ENCODE data around the genes RLBP1, FANCI and IDH2.

- PRO-cap, result no peak
Observed at GRCh38 chr15:89155612-89156134, 65.7 kb downstream of the RLBP1 start.

DNA sequence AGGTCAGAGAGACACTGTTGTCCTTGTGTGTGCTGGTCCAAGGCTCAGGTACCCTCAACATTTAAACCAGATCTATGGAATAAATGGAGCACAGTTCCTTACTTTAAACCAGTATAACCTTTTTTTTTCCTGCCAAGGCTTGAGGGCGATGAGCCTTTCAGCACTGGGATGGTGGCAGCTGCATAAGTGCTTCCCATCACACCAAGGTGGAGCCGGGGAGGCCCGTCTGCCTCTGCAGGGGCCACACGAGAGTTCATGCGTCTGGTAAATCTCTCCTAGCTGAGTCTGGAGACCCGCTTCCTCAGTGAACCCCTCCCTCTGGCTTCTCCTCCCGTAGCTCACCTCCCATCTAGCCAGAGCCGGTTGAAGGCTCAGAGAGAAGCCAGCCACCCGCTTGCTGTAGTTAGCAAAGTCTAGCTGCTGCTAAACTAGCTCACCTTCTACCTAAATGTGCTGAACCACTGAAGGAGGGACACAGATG lies 43.1 kb downstream of the RLBP1 start:
- PRO-cap, result no peak

GRCh38 chr15:89221281-89222050 lies at the start of gene RLBP1:
Gene RLBP1, minus strand, starts transcription at chr15:89221579.
- PRO-cap, result no peak

DNA sequence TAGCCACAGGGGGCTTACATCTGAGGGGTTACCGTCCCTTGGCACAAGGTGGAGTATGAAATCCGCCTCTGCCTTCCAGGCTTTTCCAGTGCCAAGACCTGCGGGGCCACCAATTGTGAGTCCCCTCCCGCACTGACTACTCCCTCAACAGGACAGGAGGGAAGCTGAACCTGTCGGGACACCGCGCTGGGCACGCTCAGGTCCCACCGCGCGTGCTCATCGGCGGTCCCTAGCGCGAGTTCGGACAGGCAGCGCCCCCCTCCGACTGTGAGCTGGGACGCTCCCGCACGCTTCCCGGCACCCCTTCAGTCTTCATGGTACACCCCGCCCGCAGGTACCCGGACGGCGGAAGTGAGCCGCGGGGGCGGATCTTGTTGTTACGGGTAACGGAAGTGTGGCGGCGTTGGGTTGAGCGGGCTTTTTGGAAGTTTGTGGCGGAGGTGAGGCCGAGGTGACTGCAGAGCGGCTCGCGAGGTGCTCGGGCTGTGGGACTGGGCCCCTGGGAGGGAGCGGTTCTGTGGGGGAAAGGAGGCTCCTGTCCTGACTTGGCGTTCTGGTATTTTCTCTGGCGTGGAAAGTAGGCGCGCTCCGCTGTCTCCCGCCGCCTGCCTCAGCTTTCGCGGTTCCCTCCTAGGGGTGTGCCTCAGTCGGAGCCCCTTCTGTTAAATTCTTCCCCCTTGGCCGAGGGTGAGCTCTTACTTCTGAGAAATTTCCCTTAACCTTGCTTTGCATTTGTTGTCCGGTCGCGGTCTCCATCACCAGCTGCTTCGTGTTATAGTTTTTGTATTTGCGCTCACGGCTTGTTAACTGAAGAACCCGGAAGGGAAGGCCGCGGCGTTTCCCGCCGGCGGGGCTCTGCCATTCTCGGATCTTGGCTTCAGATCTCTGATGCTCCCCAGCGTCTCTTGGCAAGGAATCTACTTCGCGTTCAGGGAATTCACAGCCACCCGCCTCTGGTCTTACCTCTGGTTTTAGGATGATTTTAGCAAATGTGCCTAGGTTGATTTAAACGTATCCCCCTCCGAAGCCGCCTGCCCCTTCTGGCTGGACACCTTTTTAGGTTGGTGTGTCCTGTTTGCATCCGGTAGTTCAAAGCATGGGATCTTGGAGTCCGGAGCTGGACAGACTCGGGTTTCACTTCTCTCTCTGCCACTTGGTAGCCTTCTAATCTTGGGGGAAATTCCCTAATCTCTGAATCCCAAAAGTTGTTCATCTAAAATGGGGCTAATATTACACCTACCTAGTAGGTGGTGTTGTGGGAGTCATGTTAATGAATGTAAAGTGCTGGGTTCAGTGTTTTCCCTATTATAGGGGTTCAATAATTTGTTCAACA lies at the start of gene FANCI:
Gene FANCI (plus strand): TSS at position 386 of the 1,333 bp plus-strand sequence.
- PRO-cap, result bidirectional peak, plus-strand start at position 386 of the sequence, minus-strand start at position 242 of the sequence

- PRO-cap, result no peak
Observed at GRCh38 chr15:89587704-89588333, 12.6 kb downstream of the TICRR start.

DNA sequence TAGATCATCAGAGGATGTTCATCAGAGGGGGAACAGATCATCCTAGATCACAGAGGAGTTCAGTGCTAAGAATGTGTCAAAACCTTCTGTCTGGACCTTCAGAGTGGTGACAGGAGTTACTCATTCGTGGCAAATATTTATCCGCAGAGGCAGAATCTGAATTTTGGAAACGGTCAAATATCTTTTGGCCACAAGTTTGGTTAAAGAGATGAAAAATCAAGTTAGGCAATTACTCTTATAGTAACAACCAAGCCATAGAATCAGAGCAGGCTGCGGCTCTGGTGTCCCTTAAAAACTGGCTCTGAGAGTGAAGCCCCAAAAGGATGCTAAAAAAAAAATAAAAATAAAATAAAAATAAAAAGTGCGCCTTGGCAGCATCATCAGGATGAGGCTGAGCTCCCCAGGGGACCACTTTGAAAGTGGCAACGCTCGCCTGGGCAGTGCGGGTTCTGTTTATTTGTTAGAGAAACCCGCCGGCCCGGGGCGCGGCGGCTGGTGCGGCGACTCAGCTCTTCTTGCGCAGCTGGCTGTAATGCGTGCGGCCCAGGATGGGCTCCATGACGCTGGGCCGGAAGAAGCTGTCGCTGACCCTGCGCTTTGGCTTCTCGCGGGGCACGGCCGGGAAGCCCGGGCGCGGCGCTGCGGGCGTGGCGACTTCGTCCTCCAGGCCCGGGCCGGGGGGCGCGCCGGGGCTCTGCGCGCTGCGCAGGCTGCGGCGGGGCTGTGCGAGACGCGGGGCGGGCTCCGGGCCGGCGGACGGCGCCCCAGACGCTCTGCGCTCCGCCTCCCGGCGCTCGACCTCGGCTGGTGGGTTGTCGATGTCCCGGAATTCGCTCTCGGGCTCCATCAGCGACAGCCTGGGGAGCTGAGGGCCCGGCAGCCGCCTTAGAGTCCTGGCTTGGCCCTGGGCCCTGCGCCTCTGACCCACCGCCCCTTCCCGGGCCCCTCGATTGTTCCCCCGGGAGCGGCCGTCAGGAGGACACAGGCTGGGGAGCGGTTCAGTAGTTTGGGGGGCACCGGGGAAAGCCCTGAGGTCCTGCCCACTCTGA lies 10.1 kb upstream of the KIF7 start:
- PRO-cap, result bidirectional peak, plus-strand start at position 728 of the sequence, minus-strand start at position 517 of the sequence

GRCh38 chr15:89801096-89801369 lies 13.6 kb downstream of the ANPEP start:
- PRO-cap, result no peak

DNA sequence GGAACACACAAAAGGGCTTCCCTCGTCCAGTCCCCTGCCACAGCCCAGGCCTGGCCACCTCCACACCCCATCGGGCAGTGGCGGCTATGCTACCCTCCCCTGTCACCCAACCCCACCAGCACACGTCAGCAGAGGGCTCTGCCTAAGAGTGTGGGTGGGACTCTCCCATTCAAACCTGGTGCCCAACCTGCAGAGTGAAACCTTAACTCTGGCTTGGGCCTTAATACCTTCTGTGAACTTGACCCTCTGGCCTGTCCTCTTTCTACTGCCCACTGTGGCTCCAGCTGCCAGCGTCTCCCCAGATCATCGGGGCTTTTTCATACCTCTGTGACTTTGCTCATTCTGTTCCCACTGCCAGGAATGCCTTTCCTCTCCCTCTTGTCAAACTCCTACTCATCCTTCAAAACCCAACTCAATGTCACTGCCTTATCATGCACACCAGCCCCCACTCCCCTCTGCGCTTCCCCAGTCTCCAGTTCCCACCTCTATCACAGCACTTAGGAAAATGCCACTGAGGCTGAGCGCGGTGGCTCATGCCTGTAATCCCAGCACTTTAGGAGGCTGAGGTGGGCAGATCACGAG lies 5.0 kb downstream of the ANPEP start:
- PRO-cap, result unidirectional peak, minus-strand start at position 79 of the sequence

DNA sequence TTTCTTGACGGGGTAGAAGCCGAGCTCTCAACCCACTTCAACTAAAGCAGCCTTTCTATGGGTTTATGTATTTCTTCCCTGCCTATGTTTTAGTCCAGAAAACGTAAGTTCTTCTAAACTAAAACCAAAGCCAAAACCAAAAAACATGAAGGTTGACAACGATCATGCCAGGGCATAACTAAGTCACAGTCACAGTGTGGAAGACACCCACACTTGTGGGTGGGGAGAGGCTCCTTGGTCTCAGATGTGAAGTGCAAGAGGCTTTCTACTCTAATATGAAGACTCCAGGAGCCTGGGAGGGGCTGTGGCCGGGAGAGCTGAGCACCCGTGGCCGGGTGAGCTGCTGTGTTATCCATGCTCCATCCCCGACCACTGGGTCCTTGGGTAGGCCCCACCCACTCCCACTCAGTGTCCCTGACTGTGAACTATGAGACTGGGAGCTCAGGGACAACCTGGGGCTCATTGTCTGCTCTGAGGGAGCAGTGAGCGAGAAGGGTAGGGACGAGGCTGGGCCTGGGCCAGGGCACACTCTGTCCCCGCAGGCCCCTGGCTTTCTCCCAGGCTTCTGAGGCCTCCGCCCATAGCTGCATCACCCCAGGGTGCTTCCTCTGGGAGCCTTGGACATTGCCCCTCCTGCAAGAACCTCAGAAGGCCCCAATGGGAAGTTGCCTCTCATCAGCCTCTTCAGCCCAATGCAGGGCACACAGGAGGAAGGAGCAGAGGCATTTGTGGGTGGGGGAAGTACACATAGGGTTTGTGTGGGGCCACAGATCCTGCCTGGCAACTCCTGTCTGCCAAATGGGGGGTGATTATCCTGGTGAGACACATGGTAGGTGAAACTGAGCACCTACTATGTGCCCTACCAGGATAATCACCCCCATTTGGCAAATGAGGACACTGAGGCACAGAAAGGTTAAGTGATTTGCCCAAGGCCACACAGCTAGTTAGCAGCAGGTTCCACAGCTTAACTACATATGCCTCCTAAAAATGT lies 2.5 kb downstream of the ANPEP start:
- PRO-cap, result bidirectional peak, plus-strand start at position 692 of the sequence, minus-strand start at position 371 of the sequence

- PRO-cap, result no peak
Observed at GRCh38 chr15:89837102-89837808, 22.6 kb upstream of the ANPEP start.

DNA sequence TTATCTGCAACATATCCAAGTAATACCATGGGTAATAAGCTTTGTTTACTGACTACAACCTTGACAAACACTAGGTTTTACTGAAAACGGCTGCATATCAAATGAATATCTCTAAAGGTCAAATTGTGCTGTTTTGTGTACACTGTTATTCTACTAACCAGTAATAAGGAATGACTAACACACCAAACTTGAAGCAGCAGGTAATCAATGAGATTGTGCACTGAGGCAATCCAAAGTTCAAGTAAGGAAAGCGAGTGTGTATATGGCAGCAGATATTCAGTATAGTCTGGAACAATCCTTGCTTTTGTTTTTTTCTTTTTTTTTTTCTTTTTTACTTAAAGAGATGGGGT lies 35.1 kb downstream of the AP3S2 start:
- PRO-cap, result no peak

DNA sequence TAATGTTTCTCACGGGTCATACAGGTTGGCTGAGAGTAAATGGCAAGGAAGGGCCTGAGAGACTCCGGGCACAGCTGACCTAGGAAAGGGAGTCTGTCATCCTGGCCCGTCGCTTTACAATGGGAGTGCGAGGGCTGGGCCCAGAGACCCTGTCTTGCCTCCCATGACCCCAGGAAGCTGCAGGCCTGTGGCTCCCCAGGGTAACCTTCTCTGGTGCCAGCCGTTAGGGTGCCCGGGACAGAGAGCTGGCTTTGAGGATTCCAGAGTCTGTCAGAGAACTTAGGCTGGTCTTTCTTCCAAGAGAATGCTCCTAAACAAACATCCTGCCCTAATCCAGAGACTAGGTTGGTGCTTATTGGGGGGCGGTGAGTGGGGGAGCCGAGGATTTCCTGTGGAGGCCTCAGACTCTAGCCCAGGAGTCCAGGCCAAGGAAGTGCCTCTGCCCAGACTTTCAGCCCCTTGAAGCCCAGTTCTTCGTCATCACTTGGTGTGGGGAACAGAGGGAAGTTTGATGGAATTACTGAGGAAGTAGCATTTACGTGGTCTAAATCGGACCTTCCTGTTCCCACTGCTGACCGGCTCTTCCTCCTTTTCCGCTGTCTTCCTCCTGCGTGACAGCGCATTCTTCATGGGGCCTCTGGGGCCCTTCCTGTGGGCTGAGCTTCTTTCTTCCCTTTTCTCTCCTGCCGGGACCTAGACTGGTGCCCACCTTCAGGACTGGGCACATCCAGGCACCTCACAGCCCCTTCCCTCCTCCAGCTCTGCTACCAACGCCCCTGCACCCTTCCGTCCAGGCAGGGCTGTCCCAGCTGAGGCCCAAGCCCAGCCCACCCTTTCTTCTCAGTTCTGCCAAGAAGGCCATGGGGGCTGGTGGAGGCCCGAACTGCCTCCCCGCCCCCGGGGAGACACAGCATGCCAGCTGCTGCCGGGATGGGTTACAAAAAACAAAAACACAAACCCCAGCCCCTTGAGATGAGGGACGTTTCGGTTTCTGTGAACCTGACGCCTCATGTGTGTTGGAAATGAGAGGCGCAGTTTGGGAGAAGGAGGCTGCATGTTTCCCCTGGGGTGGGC lies 18.8 kb downstream of the ZNF710 start:
- PRO-cap, result no peak

GRCh38 chr15:90053567-90054356 lies 48.5 kb downstream of the IDH2 start:
- PRO-cap, result no peak

DNA sequence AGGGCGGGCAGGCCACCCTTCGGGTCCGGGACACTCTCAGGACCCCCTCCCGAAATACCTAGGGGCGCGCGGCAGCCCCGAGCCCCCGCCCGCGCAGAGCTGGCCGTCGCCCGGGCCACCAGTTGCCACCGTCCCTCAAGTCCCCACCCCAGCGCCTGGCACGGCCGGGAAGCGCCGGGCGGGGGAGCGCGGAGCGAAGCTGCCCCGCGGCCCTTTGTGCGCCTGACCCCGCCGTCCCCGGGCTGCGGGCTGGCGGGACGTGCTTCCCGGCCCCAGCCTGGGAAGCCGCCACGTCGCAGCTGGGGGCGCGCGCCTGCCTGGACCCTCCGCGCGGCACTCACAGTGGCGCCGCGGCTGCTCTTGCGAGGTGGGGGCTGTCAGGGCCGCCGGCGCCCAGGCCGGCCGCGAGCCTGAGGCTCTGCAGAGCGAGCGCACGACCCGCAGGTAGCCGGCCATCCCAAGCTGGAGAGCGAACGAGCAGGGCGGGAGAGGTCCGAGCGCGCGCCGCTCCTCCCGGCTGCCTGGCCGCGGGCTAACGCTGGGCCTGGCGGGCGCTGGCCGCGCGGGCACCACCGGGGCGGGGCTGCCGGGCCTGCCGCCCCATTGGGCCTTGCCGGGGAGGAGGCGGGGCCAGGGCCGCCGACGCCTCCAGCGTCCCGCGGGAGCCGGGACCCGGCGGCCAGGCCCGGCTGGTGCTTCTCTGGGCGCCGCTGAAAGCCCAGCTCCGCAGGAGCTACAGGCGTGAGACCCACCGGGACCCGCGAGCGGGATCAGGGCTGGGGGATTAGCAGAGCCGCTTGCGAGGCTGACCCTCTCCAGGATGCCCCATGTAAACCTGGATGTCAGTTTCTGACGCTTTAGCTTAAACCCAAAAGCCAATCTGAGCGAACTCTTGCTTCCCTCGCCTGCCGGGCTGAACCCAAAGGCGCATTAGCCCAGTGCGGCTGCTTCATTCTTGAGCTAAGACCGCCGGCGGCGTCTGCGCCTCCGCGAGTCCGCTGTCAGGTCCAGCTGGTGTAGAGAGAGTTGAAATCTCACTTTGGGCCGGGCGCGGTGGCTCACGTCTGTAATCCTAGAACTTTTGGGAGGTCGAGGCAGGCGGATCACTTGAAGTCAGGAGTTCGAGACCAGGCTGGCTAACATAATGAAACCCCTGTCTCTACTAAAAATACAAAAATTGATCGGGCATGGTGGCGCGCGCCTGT lies at the start of gene IDH2:
Gene IDH2 (minus strand): TSS at position 534 of the 1,205 bp plus-strand sequence.
- PRO-cap, result bidirectional peak, plus-strand start at position 651 of the sequence, minus-strand start at position 529 of the sequence; bidirectional peak, plus-strand start at position 952 of the sequence, minus-strand start at position 882 of the sequence

DNA sequence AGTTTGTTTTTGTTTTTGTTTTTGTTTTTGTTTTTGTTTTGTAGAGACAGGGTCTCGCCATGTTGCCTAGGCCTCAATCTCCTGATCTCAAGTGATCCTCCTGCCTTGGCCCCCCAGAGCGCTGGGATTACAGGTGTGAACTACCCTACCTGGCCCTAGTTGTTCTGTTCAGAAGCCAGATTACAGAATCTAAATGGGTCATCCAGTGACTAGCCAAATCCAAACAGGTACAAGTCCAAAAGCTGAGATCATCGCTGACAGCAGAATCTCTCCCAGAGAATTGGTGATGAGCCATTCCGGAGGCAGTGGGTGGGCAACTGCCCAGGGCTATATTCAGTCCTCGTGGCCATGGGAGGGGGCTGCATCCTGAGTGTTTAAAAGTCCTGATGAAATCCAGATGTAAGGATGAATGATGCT lies 47.5 kb upstream of the SEMA4B start:
- PRO-cap, result no peak

DNA sequence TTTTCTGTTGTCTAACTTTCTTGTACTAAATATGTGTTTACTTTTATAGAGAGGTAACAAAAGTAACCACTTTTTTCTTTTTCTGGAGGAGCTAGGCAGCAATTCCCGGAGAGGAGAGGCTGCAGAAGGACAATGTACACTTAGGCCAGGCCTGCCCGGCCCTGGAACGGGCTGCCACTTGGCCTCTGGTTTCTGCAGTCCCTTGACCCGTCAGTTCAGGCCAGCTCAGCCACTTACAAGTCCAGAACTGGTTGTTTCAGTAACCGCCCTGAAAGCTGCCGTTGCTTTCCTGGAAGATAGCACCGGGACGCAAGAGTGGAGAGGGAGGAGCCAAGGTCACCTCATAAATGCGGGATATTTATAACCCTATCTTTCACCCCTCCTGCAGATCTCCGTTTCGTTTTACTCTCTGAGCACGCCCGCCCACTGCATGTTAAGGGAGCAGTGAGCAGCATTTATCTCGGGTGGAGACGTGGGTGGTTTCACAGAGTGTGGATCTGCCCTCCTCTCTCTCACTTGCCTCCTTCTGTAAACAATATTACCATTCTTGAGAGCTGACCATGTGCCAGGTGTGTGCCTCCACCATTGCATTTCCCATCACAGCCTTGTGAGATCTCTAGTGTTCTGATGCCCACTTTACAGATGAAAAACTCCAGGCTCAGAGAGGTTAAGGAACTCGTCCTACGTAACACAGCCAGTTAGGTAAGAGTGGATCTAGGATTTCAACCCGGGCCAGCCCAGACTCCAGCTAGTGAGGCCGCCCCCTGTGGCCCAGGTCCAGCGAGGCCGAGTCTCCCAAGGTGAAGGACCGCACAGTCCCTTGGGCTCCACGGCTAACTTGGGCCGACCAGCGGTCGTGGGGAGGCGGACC lies 17.0 kb upstream of the SEMA4B start:
- PRO-cap, result bidirectional peak, plus-strand start at position 387 of the sequence, minus-strand start at position 249 of the sequence; unidirectional peak, plus-strand start at position 774 of the sequence

GRCh38 chr15:90184738-90185840 lies 16.0 kb upstream of the SEMA4B start:
- PRO-cap, result bidirectional peak, plus-strand start at chr15:90184920, minus-strand start at chr15:90184855

- PRO-cap, result no peak
Observed at GRCh38 chr15:90227487-90227947, 6.2 kb downstream of the CIB1 start.

- PRO-cap, result no peak
Observed at GRCh38 chr15:90376988-90377449, 11.0 kb upstream of the IQGAP1 start.

DNA sequence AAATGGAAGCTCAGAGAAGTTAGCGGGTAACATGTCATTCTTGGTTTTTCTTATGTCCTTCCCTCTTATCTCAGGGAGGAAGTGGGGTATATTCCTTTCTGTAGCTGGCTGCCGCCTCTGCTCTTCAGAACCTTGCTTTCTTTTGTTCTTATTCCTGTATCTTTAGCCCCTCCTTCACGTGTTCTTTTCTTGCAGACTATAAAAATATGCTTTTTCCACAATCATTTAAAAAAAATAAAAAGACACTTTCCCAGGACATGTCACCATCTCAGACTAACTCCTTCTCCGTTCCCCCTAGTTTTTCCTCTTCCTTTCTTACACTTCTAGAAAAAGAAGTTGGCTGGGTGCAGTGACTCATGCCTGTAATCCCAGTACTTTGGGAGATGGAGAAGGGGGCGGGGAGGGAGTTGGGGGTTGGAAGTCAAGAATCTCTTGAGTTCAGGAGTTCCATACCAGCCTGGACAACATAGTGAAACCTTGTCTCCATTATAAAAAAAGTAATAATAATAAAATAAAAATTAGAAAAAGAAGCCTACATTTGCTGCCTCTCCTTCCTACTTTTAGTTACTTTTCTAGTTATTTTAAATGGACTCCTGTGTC lies 25.9 kb downstream of the IQGAP1 start:
- PRO-cap, result no peak

Data from gallbladder (tissue), 1 donor.